Anterior vena cava (tissue), 1 donor: ENCODE measurements around a stretch of chr19.

DNA sequence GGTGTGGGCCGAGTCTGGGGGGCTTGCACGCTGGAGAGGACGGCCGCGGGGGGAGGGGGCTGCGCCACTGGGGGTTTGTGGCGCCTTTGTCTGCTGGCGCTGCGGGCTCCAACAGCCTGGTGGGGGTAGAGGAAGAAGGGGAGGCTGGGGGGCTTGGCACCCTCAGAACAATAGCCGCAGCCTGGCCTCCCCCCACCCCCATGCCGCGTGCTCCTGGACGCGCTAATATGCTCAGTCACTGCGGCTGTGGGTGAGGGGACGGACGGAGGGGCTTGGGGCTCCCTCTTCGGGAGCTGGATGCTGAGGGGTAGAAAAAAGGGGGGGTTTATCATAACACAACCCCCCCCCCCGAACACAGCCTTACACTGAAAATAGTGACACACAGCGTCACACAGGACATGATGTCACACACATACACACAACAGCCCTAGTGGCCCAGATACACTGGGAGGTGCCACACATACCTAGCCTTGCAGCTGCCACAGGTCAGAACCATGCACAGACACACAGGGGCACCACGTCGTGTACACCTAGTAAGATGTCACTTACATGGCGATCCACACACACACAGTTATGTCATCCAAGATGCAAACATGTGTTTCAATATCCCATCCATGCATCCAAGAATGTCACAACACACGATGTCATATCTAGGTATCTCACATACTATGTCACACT lies 640 bp downstream of the MAST1 start:
- PRO-cap, result no peak

DNA sequence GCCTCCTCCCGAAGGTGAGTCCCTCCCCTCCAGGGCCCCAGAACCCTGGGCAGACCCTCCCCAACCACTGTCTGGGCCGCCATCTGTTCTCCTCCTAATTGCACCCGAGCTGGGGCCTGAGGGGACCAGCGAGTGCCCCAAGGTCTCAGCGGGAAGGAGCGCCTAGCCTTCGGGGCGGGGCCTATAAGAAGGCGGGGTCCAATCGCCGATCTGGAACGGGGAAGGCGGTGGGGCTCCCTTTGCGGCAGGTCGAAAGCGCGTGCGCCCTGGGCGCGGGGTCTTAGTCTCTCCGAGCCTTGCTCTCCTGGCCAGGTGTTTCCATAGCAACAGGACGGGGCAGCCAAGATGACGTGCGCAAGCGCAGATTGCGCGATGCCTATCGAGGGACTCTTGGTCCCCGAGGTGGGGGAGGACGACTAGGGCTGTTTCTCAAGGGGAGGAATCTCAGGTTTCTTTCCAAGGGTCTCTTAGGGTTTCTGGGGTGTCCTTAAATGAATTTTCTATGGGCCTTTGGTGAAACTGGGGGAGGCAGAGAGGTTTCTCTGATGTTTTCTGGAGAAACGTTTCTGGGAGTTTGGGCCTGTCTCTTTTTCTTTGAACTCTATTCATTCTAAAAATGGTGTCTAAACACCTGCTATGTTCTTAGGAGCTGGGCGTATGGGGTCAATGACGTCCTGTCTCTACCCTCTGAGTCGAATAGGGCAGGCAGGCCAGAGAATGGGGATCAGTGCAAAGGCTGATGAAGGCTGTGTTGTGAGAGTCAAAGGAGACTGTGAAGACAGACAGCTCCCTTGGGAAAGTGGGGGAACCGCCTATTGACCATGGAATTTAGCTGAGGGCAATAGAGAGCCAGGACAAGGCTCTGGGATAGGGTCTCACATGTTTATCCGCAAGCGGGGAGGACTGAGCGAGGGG lies 3.0 kb downstream of the MAST1 start:
- PRO-cap, result no peak

DNA sequence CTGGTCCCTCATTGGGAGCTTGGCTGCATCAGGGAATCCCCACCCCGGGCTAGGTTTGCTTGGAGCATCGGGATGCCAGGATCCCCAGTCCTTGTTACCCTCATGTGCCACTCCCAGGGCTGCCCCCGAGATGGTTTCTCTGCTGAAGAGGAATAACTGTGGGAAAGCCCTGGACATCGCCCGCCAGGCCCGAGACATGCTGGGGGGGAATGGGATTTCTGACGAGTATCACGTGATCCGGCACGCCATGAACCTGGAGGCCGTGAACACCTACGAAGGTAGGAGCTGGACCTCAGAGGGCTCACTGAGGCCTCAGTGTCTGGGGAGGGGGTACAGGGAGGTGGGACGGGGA lies 6.6 kb downstream of the GCDH start:
- PRO-cap, result no peak

DNA sequence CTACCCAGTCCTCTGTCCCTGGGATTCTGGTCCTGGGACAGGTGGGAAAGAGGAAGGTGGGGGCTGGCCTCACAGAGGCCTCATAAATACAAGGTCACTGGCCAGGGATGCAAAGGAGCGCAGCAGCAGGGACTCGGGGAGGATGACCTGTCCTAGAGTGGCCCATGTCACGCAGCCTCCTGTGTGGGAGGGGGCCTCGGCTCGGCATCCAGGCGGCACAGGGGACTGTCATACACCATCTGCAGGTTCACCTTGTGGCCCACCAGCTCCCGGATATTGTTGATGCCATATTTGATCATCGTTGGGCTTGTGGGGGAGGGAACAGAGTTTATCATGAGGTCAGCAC lies 3.5 kb upstream of the SYCE2 start:
- PRO-cap, result no peak

DNA sequence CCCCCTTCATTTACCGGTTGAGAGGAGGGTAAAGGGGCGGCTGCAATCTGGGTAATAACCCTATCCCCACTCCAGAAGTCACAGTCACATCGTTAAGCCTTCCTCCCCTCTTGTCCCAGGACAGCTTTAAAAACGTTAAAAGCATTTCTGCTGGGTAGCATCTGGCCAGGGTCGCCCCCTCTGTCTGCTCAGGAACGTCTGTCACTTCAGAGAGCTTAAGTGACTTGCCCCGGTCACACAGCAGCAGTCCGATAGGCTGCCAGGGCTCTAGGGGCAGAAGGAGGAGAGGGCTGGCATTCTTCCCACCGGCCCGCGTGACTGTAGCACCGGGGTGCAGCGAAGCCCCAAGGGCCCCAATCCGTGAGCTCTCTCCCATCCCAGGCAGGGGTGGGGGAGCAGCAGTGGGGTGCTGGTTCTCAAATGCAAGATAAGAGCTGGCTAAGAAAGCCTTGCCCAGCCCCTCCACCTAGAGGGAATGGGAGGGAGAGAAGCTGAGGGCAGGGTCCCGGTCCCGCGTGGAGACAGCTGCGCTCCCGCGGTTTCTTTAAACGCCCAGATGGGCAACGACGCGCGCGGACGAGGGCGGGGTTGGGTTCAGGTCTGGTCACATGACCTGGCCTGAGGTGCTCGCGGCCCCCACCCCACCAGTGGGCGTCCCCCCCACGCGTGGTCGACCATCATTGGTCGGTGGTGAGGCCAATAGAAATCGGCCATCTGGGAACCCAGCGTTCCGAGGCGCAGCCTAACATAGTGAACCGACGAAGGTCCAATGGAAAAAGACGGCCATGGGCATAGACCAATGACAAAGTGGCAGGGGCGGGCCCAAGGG lies 476 bp upstream of the CALR start:
- PRO-cap, result bidirectional peak, plus-strand start outside the sequence, minus-strand start at position 596 of the sequence

DNA sequence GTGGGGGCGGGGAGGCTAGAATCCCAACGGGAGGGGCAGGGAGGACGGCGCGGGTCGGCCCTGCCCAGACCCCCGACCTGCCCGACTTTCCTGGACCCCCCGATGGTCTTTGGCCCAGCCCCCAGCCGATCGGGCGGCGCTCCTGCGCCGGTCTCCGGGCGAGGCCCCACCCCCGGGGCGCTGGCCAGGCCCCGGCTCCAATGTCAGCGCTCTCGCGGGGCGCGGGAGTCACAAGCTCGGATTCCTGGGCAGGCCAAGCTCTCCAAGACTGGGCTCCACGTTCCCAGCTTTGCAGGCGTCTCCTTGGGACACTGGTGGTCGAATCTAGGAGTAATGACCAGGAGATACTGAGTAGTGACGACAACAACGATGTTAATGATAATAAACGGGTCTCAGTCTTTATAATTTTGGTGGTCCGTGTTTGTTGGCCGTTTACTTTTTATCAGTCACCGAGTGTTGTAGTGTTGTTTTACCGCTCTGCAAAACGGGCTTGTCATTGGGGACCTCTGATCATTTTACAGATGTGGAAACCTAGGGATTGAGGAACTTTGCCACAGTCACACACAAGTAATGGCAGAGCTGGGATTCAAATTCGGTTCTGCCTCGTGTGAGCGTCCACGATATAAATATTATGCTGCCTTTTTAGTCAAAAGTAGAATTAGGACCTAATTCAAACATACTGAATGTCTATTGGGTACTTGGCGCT lies 564 bp downstream of the RAD23A start:
- PRO-cap, result bidirectional peak, plus-strand start at position 233 of the sequence, minus-strand start at position 156 of the sequence

DNA sequence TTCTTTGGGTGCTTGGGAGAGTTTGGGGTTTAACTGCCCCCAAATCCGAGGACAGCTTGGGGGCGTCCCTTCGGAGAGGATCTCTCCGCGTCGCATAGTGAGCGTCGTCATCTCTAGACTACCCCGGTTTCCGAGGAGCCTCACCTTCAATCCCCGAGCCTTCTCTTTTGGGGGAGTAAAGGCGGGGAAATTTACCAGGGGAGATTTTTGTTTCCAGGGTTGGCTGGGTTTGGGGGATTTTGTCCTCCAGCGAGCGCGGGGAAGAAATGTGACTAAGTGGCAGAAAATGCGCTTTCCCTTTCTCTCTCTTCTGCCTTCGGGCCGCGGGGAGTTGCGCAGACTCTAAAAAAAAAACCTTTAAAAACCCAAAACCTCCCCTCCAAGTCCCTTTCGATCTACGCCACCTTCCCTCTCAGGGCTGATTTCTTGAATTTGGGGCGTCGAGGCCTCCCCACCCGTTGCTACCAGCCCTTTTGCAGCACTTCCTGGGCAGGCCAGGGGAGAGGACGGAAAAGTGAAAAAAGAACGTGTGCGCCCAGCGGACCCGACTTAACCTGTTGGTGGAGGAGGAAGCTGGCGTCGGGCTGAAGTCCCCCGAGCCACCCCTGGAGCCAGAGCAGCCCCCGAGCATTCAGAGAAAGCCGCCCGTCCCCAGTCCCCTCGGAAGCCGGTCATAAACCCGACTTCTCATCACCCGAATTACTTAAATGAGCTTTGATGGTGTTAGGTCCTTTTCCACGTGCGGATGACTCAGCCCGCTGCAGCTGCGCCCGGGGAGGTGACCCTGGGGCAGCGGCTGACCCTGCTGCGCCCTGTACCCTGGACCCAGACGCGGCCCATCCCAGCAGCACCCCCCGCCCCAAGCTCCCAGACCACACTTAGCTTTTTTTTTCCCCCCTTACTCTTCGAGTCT lies 17.7 kb downstream of the NFIX start:
- PRO-cap, result bidirectional peak, plus-strand start at position 386 of the sequence, minus-strand start at position 312 of the sequence; bidirectional peak, plus-strand start at position 828 of the sequence, minus-strand start at position 675 of the sequence

GRCh38 chr19:13016978-13017459 lies 21.7 kb downstream of the NFIX start:
- PRO-cap, result no peak

- PRO-cap, result unidirectional peak, plus-strand start at chr19:13036992
Measured at GRCh38 chr19:13036146-13037174, 41.2 kb downstream of the NFIX start.

- PRO-cap, result bidirectional peak, plus-strand start at chr19:13037427, minus-strand start at chr19:13037249
Measured at GRCh38 chr19:13037175-13037691, 42.0 kb downstream of the NFIX start.

- PRO-cap, result no peak
Measured at GRCh38 chr19:13072950-13073398, 29.7 kb downstream of the LYL1 start.

DNA sequence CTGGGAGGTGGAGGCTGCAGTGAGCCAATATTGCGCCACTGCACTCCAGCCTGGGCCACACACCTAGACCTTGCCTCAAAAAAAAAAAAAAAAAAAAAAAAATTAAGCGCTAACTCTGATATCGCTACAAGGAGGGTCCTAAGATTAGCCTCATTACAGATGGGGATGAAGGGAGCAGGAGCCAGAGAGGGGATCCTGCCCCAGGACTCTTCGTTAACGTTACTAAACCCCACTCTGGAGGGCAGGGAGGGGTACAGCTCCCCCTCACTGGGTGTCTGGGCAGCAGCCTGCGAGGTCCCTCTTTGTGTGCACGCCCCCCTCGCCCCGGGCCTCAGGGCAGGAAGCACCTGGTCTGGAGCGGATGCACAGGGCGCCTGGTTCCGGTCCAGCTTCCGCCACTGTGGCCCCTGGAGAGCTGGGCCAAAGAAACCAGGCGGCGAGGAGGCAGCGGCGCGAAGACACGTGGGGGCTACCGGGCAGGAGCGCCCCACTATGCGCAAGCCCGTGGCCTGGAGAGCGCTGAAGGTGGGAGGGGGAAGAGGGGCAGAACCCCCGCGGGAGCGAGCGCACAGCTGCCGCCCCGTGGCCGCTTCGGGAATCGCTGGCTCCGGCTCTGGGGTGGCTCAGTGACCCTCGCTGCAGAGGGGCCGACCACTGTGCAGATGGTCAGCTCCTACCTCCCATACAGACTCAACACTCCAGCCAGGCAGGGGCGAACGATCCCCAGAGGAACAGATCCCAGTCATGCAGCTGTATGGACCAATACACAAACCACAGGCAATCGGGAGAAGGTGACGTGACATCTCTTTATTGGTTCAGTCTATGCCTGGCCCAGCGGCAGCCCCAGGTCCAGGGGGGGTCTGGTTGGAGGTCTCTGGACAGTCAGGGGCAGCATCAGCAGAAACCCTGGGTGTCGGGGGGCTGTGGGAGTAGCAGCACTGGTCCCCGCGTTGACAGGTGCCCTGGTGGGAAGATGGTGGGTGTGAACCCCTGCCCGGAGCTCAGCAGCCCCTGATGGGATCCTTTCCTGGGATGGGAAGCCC lies 1.8 kb upstream of the LYL1 start:
- PRO-cap, result bidirectional peak, plus-strand start at position 423 of the sequence, minus-strand start at position 326 of the sequence

- PRO-cap, result no peak
Measured at GRCh38 chr19:13140509-13141008, 9.6 kb downstream of the STX10 start.

GRCh38 chr19:13150996-13151876 lies 1.0 kb downstream of the IER2 start:
- PRO-cap, result unidirectional peak, minus-strand start at chr19:13151324; bidirectional peak, plus-strand start at chr19:13151969, minus-strand start at chr19:13151701

DNA sequence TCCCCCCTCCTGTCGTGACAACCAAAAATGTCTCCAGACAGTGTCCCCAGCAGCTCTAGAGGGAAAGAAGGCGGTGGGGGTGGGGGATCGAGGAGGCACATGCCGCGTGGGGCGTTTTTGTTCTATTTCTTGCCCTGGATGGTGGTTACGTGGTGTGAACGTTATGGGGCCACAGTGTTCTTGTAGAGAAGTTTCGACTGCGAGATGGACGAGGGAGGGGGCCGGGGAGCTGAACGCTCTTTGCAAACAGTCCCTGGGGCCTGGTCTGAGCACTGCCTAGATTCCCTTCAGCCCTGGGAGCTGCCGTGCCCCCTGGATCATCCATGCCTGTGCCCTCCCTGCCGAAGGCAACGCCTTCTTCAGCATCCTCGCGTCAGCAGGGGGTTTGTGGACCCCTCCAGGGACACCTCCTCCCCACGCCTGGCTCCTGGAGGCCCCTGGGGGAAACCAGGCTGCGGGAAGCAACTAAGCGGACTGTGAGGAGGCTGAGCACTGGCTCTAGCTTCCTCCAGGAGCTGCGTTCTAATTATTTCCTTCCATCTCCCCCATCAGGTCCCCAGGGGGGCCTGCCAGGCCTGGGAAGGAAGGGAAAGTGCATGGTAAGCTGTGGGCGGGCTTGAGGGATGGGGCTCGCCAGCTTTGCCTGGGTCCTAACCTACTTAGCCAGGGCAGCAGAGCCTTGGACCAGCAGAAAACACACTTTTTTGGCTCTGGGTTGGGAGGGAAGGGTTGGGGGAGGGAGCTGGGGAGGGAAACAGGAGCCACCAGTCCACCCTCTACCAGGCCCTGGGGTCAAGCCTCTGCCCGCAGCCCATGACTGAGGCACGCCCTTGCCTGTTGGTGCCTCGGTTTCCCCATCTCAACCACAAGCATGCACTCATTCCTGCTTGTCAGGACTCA lies 131.6 kb downstream of the IER2 start:
- PRO-cap, result no peak

DNA sequence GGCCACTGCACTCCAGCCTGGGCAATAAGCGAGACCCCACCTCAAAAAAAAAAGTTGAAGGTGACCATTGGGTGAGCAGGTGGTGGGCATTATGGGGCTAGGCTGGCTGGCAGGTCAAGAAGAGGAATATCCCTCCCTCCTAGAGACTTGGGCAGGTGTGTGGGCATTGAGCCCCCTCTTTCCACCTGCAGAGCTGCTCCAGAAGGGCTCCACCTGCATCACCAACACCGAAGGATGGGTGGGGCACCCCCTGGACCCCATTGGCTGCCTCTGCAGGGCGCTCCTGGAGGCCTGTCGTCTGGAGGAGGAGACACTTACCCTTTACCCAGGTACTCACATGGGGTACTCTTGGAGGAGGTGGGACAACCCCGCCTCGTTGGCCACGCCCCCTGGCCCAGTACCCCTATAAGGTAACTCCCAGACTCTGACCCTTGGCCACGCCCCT lies 21.8 kb downstream of the ZSWIM4 start:
- PRO-cap, result no peak

DNA sequence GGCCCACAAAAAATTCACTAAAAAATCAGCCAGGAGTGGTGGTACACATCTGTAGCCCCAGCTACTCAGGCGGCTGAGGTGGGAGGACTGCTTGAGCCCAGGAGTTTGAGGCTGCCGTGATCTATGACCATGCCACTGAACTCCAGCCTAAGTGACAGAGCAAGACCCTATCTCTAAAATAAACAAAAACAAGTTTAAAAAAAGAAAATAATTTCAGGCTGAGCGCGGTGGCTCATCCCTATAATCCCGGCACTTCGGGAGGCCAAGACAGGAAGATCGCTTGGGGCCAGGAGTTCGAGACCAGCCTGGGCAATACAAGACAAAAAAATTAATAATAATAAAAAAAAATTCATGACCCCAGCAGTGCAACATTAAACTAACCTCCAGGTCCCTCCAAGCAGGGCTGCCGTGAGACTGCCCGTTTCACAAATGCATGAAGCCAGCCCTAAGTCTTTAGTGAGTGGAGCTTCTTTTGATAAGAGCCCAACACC lies 38.7 kb upstream of the NANOS3 start:
- PRO-cap, result no peak

DNA sequence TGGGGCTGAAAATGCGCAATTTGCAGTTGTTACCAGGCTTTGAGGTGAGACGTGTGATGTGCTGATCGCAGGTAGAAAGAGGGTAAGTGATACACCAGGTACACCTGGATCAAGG lies 30.6 kb upstream of the NANOS3 start:
- PRO-cap, result no peak

- PRO-cap, result no peak
Measured at GRCh38 chr19:13848758-13849815, 27.8 kb upstream of the NANOS3 start.

DNA sequence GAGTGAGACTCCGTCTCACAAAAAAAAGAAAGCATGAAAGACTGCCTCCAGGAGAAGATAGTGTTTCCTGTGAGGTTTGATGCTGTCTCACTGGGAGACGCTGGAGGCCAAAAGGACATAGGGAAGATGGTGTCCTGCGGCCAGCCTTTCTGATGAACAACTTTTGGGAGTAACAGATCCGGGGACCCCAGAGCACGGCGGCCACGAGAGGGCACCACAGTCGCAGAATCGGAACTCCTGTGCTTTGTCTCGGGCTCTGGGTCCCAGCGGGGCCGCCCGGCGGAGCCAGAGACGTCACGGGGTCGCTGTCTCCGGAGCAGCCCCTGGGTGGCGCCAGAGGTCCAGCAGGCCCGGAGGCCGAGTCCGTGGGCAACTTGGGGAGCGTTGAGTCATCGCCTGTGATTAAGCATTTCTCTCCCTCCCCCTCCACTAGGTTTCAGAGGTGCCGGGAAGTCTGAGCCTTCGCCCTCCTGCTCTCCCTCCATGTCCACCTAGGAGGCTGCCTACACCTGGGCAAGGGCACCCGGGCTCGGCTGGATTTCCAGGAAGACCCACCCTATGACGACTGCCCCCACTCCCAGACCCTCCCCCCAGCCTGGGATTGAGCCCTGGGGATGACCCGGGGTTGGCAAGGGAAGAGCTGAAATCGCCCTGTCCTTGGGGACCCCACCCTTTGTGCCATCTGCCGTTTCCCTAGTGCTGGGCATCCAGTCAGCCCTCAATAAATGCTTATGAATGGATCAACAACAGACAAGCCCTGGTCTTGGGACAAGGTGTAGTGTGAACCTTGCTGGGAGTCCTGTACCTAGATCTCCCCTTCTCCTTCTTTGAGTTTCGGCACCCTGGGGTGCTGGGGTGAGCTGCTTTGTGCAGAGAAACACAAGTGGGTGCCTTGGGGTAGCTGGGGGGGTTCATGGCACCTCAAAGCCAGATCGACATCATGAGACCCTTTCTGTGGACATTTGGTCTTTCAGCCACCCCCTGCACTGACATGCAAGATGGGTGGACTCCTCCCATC lies 3.4 kb downstream of the NANOS3 start:
- PRO-cap, result unidirectional peak, plus-strand start at position 439 of the sequence